Melanocyte of skin (primary cell): ENCODE measurements around a stretch of chr1.

DNA sequence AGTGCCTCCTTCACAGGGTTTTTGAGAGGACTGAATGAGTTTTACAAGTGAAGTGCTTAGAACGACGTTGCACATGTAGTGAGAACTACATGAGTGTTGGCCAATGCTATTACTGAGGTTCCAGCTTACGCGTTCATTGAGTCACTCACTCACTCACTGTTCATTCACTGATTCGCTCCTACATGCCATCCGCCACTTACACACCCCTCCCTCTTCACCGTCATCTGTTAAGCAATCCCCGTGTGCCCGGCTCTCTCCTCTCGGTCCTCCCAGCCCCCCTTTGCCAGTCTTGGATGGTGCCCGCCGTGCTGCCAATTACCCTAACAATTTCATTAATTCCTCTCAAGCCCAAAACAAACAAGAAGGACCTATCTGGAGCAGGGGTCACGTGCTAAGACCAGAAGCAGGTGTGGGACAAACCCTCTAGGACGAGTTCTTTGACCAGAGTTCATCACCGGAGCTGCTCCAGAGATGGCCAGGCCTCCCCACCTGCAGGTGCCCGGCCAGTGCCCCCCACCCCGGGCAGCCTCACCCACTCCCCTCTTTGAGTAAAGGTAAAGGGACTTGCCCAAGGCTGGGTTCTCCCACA is 27.4 kb upstream of the EPHA2 start:
- CAGE, long polyA plus RNA, 2 experiments, result no peak in any of the 2 experiments

DNA sequence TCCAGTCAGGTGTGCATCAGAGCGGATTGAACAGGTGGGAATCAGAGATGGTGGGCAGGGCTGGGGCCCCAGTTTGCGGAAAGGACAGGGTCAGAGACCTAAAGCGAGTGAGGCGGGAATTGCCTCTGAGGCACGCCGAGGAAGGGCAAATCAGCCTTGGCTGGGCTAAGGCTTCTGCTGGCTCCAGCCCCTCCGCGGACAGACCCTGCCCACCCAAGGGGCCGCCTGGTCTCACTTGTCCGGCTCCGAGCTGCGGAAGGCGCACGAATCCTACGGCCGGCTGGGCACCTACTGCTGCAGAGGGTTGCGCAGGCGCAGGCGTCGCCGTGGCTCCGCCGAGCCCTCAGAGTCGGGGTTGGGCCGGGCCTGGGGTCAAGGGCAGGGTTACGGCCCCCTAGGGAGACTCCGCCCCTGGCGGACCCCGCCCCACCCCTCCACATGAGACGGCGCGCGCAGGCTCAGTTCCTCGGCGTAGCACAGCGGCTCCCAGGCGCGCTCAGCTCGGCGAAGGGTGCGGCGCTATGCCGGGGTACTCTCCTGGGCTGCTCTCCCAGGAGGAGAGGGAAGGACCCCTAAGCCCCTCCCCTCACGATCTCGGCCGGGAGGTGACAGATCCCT is 10.2 kb downstream of the CPLANE2 start:
- CAGE, long polyA plus RNA, 2 experiments, result no peak in any of the 2 experiments

DNA sequence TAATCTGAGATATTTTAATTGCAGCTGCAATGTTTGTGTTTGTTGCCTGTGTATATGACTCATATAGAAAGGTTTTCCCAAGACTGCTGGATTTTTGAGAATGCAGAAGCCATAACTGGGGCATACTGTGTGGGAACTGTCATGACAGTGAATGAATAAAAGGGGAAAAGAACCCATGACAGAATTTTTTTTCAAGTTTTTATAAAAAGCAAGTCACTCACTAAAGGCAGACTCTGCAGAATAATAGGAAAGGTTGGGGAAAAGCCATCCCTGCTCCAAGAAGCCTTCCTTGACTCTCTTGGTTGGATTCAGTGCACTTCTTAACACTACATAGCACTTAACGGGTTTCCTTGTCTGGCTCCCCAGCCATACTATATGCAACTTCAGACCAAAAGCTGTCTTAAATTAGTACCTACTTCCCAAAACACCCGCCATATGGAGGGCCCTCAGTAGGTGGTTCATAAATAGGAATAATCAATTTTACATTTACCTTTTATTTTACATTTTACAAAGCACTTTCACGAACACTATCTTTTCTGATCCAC is 3.2 kb downstream of the FBXO42 start:
- CAGE, long polyA plus RNA, 2 experiments, result no peak in any of the 2 experiments

DNA sequence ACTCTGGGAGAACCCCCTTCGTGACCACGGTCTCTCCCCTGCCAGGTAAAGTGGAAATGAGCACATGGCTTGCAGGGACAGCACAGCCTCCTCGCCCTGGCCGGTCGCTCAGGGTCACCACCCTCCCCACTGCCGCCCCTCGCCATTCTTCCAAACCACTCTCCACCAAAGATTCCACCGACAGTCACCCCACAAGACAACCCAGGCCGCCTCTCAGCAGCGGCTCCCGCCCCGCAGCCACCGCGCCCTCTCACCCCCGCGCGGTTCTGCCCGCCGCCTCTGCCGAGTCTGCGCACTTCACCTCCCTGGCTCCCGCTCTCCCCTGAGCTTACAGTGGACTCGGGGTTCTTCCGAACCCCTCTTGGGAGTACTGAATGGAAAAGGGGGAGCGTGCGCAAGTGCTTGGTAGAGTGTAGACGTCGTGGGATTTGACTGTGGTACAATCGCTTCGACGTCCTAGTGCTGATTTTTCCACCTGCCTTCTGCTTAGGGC is 93.7 kb downstream of the NECAP2 start:
- CAGE, long polyA plus RNA, 2 experiments, result no peak in any of the 2 experiments

- CAGE, long polyA plus RNA, 2 experiments, result no peak in any of the 2 experiments
Measured at GRCh38 chr1:16644469-16645355, 204.2 kb downstream of the NECAP2 start.

- CAGE, long polyA plus RNA, 2 experiments, result no peak in any of the 2 experiments
Measured at GRCh38 chr1:16645356-16645943, 204.9 kb downstream of the NECAP2 start.

DNA sequence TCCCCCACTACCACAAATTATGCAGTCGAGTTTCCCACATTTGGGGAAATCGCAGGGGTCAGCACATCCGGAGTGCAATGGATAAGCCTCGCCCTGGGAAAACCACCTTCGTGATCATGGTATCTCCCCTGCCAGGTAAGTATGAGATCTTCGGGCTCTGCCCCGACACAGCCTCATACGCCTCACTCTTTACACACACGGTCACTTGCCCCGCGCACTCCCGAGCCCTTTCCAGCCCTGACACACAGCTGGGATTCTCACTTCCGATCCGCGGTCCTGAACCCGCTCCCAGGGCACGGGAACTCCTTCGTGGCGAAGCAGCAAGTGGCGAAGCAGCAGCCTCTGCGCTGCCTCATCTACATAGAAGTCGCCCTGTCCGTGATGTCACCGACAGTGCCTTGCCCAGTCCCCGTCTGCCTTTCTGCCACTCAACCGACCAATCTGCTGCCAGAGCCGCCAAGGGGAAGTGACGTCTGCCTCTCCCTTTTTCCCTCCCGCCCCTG is 226.3 kb downstream of the NECAP2 start:
- CAGE, long polyA plus RNA, 2 experiments, result no peak in any of the 2 experiments

DNA sequence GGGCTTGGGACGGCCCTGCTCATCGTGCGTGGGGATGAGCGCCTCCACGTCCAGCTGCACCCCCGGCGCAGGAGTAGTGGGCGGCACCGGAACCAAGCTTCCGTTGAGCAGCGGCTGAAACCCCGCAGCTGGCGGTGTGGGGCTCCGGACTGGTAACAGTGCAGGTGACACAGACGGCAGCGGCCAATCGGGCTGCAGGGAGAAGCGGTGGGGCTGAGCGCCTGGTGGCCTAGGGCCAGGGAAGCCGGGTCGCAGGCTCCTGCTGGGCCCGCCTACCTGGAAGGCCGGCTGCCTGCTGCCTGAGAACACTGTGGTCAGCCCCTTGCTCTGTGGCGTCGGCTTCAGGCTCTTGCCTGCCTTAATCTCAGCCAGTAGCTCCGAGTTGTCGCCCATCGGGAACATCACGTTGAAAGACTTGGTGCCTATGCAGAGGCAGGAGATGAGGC is 225.2 kb upstream of the CROCC start:
- CAGE, long polyA plus RNA, 2 experiments, result no peak in any of the 2 experiments

DNA sequence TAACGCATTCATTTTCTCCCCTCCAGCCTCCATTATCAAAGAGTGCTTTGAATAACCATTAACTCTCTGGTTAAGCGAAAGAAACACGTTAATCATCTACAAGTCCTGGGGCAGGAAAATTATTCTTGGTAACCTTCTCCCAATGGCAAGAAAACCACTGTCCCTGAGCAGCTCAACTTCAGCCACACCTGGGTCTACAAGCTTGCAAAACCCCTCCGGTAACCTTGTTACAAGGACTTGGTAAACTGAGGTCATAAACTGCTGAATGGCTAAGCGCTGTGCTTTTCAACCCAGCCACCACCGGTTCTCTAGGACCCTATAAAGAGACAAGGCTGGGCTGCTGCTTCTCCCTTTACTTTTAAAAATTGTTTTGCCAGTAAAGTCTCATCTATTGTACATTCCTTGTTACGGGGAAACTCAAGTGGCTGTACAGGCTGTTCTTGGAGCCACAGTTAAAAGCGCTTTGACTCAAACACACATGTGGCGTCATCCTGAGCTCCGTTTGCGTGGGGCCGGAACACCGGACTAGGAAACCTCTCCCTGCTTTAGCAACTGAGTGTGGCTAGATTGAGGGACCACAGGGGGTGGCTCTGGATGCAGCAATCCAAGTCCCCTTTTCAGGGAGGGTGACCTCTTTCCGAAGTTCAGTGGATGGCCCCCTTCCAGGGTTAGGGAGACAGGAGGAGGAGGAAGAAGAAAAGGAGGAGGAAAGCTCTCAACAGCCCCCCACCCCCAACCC is 156.6 kb upstream of the CROCC start:
- CAGE, long polyA plus RNA, 2 experiments, result no peak in any of the 2 experiments

DNA sequence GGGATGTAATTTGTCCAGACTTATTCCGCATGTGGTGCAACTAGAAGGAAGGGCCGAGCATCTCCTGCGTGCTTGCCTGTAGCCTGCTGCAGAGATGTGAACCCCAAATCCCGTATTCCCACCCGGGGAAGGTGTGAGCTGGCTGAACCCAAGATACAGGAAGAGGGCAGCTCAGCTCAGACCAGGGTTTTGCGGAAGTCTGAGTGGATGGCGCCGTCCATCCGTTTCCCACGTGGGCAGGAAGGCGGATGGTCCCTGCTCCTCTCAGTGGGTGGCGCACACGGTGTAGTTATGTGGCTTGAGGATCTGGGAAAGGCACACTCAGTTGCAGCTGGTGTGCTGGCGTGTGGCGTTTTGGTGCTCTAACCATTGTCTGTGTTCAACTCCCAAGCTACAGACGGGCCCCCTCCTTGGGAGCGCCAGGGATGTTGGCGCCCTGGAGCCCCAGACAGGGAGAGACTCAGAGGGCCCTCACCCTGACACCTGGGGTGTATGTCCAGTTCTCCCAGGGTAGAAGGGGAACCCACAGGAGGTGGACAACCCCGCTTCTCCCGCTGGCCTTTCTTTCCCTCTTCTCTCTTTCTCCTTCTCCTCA is 1.3 kb downstream of the CROCC start:
- CAGE, long polyA plus RNA, 2 experiments, result no peak in any of the 2 experiments

DNA sequence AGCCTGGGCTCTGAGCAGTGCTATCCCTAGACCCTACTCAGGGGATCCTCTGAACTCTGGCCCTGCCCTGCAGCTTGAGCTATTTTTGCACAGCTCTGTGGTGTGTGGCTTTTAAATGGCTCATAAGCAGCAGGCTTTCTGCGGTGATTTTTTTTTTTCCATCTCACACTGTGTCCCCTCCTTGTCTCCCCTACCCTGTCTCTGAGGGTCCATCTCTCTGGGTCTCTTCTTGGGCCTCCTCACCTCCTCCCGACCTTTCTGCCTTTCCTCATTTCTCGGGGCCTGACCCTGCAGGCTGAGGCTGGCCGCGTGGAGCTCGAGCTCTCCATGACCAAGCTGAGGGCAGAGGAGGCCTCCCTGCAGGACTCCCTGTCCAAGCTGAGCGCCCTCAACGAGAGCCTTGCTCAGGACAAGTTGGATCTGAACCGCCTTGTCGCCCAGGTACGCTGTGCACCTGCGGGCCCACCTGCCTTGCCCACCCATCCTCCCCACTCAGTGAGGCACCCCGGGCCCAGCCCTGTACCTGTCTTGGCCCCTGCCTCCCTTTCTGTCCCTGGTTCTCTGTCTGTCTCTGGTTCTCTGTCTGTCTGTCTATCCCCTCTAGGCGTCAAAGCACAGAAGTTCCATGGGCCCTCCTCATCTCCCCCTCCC is 24.4 kb downstream of the CROCC start:
- CAGE, long polyA plus RNA, 2 experiments, result no peak in any of the 2 experiments

GRCh38 chr1:16970021-16970853 is 10.2 kb downstream of the MFAP2 start:
- CAGE, long polyA plus RNA, 2 experiments, result no peak in any of the 2 experiments

DNA sequence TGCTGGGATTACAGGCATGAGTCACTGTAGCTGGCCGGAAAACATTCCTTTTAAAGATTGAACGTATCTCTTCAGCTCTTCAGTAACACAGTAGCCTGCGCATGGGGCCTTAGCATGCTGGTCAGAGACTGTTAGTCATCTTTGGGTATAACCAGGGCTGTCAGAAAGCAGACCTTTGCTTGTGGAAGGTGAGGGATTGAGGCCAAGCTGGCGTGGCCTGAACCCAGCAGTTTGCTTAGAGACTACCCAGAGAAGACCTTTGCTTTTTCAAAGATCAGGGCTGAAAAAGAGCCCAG is 9.7 kb upstream of the SDHB start:
- CAGE, long polyA plus RNA, 2 experiments, result no peak in any of the 2 experiments

GRCh38 chr1:17121910-17122248 is 2.6 kb upstream of the PADI2 start:
- CAGE, long polyA plus RNA, 2 experiments, result no peak in any of the 2 experiments

- CAGE, long polyA plus RNA, 2 experiments, result no peak in any of the 2 experiments
Measured at GRCh38 chr1:17409213-17410048, 30.0 kb downstream of the RCC2 start.

- CAGE, long polyA plus RNA, 2 experiments, result no peak in any of the 2 experiments
Measured at GRCh38 chr1:17425467-17425721, 14.1 kb downstream of the RCC2 start.

DNA sequence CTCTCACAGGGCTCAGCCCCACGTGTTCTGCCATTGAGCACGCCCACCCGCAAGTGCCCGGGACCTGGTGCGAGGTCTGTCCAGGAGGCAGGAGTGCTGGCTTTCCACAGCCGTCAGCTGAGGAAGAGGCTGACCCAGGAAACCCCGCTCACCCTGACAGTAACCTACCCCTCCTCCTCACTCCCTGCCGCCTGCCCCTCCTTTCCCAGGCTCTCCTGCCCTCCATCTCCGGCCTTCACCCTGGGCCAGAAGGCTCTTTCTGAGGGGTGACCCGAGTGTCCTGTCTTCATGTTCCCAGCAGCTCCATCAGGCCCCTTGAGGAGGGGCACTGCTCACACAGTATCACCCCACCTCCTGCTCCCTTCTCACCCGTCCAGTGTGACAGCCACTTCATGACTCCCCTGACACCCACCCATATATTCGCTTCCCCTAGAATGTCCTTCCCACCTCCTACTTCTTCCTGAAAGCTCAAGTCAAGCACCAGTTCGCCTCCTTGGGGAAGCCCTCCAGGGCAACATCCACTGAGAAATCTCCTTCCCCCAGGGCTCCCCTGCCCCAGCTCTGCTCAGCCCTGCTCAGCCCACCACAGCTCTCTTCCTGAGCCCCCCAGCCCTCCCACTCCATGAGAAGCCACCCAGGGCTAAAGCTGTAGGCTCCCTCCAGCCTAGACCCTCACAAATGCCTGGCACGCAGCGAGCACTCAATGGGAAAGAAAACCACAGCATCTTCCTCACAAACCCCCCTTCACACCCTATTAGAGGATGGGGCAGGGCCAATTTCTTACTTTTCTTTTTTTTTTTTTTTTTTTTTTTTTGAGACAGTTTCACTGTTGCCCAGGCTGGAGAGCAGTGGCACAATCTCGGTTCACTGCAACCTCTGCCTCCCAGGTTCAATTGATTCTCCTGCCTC is 13.3 kb downstream of the RCC2 start:
- CAGE, long polyA plus RNA, 2 experiments, result no peak in any of the 2 experiments

- CAGE, long polyA plus RNA, 2 experiments, result no peak in any of the 2 experiments
Measured at GRCh38 chr1:17443137-17443813, 3.8 kb upstream of the RCC2 start.

- CAGE, long polyA plus RNA, 2 experiments, result no peak in any of the 2 experiments
Measured at GRCh38 chr1:17525919-17526623, 13.4 kb upstream of the ARHGEF10L start.

- CAGE, long polyA plus RNA, 2 experiments, result no peak in any of the 2 experiments
Measured at GRCh38 chr1:17539121-17539485, 395 bp upstream of the ARHGEF10L start.